Anterior vena cava (tissue), 1 donor: Measurements from ENCODE around the gene QKI.

DNA sequence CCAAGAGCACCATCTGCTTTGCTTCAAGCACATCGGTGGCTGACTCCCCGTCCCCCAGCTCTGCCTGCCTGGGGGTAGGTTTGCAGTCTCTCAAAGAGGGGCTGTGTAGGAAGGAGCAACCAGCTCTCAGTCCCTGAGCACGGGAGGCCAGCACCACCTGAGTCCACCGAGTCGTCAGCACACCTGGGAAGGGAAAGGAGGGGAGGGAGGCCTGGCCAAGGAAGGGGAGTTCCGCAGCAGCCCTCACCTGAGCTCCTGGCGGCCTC lies 78.4 kb upstream of the QKI start:
- PRO-cap, result no peak

DNA sequence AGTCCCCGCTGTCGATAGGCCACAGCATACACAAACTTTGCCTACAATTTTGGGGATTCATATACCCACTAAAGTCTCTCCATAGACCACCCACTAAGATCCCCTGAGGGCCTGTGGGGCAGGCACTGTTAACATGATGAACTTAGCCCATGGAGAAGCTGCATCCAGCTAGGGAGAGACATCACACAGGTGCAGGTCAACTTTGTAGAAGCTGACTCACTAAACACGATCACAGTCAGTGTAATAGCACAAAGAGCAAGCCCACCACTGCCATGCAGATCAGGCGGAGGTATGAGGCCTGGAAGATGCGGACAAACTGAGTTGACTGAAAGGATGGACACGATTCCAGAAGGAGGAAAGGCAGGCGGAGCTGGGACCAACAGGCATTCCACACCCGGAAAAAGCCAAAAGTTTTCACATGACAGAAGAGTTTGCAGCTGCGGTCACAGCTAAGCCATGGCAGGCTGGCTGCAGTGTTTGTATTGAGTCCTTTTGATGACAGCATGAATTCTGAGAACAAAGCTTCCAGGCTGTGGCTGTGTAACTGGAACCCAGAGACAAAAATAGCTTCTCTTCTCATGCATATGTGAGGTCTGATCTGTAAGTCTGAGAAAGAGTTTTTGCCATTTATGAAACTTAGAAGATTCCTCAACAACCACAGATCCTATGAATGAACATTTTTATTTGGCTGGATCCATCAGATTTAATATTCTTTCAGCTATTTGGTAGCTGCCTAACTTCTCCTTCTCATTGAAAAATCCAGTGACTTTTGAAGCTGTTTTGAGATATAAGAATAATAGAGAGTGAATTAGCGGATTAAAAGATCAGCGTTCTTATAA lies 75.5 kb upstream of the QKI start:
- PRO-cap, result no peak

- PRO-cap, result no peak
These were observed 74.9 kb upstream of the QKI start for GRCh38 chr6:163339588-163340018.

- PRO-cap, result no peak
These were observed 68.0 kb upstream of the QKI start for GRCh38 chr6:163346357-163347062.

GRCh38 chr6:163412276-163412860 lies 2.1 kb upstream of the QKI start:
- PRO-cap, result no peak

- PRO-cap, result bidirectional peak, plus-strand start at chr6:163414720, minus-strand start at chr6:163414648; bidirectional peak, plus-strand start at chr6:163415148, minus-strand start at chr6:163415003
These were observed at the start of gene QKI for GRCh38 chr6:163414299-163415379. QKI (plus strand) TSS chr6:163414718.

- PRO-cap, result no peak
These were observed 4.1 kb downstream of the QKI start for GRCh38 chr6:163418083-163419459.

GRCh38 chr6:163424770-163425609 lies 10.5 kb downstream of the QKI start:
- PRO-cap, result no peak

DNA sequence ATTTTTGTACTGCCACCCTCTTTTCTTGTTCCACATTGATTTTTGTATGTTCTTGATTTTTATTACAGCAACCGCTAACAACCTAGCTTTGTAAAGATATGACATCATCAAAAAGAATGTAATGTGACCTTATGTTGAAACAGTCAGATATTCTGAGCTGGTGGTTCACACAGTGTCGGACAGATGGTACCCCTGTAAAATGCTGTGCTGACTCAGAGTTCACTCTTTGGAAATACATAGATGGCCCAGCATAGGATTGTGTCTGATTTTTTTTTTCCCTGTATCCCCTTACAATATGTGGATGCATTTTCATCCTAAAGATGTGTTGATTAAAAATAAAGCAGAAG lies 119.0 kb downstream of the QKI start:
- PRO-cap, result no peak

GRCh38 chr6:163701791-163702132 lies 287.2 kb downstream of the QKI start:
- PRO-cap, result no peak

DNA sequence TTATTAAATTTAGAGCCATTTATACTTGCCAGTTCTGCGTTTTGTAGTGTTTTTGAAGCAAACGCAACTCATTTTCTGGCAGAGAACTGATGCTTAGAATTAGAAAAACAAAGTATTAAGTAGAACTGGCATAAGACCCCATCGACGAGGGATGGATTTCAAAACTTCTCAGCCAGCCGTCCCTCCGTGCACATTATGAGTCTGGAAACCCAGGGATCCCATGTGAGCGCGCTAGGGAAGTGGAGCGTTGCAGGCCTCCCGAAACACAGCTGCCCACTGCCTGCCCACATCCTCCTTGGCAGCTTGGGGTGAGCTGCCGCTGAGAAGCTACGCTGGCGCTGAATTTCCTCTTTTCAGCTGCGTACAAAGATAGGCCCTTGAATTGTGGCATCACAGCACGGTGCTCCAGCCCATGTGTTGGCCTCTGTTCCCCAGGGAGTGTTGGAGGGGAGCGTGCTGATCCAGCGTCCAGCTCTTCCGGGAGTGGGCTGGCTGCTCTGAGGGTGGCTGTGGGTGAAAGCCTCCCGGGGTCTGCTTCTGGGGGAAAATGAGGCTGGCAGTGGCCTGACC lies 297.6 kb downstream of the QKI start:
- PRO-cap, result no peak

DNA sequence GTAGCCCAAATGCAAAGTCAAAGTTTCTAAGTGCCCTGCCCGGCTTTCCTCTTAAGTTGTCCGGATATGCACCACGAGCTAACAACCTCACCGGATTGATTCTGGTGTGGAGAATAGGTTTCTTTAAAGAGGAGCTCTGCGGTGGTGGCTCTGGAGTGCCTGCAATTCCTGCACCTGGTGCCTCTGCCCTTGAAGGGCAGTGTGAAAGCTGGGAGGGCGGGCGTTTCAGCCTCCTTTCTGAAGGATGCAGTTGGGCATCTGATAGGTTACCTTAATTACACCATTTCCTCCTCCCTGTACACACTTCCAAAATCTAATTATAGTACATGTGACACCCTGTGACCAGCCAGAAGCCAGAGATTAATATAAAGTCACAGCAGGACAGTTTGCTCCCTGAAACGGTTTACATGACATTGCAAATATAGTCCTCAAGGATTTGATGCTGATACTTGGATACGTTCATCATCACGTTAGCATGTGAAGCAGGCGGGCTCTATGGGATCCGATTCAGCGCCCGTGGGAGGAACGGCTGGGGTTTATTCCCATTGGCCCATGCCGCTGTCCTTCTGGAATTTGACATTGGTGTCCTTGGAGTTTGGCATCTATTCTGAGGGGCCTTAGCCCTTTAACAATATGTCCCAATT lies 548.1 kb downstream of the QKI start:
- PRO-cap, result no peak

DNA sequence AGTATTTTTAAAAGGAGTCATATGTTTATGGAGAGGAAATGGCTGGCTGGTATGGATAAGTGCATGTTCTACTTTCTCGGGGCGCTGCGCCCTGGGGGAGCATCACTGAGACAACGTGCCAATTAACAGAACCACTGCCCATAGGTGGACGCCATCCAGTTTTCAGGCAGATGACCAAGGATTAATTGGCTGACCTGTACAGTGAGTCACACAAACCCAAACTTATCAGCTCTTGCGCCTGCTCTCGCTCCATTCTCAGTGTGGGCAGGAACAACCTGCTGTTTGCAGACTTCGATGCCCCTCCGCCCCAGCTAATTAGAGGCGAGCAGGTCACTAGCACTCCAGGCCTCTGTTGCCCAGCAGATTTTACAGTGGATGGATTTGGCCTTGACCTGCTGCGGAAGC lies 571.3 kb downstream of the QKI start:
- PRO-cap, result no peak

GRCh38 chr6:164415746-164416326 lies 893.6 kb downstream of the C6orf118 start:
- PRO-cap, result no peak

DNA sequence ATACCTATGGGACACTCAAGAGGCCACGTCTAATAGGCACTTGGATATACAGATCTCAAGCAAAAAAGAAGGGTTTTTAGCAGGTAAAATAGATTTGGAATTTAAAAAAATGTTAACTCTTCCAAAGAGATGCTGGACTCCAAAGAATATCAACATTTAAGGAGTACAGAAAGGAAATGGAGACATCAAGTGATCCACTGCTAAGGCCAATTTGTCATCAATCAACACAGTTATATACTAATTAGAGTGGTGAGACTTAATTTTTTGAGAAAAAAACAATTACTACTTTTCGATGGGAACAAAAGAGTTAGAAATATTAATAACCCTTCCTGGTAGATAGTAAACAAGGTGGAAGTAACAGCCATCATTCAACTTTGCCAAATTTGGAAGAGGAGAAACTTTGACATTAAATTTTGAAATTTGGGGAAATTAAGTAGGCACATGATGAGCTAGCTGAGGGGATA lies 17.8 kb downstream of the C6orf118 start:
- PRO-cap, result no peak

DNA sequence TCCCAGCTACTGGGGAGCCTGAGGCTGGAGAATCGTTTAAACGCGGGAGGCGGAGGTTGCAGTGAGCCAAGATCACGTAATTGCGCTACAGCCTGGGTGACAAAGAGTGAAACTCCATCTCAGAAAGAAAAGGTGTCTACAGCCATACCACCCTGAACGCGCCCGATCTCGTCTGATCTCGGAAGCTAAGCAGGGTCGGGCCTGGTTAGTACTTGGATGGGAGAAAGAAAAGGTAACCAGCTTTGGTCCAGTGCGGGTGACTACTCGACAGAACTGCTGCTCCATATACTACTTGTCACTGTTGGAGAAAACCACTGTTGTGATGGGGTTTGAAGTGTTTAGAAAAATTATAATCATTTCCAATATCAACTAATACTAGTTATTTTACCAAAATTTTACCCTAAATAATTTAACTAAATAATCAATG lies 100.0 kb upstream of the C6orf118 start:
- PRO-cap, result no peak

DNA sequence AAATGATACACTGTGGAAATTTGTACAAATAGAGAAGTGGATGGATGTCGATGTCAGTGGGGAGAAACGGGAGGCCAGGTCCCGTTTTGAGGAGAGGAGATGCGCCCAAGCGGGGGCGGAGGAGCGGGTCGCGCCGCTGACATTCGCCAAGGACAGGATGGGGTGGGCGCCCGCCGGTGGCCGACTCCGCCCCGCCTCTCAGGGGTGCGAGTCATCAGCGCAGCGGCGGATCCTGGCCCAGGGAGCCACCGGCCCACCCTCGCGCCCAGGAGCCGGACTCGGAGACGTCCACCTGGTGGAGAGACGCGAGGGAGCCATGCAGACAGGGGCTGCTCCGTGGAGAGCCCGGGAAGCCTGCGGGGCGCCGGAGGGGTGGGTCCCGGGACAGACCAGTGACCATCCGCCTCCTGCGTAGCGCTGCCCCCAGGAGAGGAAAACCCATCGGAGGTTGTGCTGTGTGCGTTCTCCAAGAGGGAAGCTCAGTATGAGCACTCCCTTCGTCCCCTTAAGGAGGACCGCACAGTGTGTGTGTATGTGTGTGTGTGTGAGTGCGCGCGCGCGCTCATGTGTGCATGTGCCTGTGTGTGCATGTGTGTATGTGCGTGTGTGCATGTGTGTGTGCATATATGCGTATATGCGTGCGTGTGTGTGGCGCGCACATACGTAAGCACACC lies 159.2 kb downstream of the TBXT start:
- PRO-cap, result no peak

DNA sequence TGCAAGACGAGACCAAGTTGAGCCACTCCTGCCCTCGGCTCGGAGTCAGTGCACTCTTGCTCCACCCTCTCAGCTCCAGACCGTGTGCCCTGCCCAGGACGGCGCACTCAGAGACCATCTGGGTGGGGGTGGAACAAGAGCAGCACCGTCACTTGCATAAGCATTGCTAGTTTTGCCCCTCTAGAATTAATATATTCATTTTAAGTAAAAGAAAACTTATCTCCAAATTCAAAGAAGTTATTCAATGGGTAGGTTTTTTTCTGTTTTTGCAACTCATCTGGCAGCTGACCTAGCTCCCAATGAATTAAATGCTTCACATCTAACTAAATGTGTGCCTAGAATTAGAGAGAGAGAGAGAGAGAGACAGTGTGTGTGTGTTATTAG lies 2.4 kb downstream of the PRR18 start:
- PRO-cap, result no peak

- PRO-cap, result no peak
These were observed 33.2 kb upstream of the MPC1 start for GRCh38 chr6:166415921-166416363.

GRCh38 chr6:166418860-166419118 lies 36.0 kb upstream of the MPC1 start:
- PRO-cap, result no peak